T-cell (primary cell): ENCODE results near the gene DRD2.

- PRO-cap, 7 experiments = no peak in any of the 7 experiments
These were observed 5.8 kb upstream of the PLET1 start for GRCh38 chr11:112266356-112266940.

GRCh38 chr11:112524721-112525047 lies 264.0 kb upstream of the PLET1 start:
- PRO-cap, 7 experiments = no peak in any of the 7 experiments

DNA sequence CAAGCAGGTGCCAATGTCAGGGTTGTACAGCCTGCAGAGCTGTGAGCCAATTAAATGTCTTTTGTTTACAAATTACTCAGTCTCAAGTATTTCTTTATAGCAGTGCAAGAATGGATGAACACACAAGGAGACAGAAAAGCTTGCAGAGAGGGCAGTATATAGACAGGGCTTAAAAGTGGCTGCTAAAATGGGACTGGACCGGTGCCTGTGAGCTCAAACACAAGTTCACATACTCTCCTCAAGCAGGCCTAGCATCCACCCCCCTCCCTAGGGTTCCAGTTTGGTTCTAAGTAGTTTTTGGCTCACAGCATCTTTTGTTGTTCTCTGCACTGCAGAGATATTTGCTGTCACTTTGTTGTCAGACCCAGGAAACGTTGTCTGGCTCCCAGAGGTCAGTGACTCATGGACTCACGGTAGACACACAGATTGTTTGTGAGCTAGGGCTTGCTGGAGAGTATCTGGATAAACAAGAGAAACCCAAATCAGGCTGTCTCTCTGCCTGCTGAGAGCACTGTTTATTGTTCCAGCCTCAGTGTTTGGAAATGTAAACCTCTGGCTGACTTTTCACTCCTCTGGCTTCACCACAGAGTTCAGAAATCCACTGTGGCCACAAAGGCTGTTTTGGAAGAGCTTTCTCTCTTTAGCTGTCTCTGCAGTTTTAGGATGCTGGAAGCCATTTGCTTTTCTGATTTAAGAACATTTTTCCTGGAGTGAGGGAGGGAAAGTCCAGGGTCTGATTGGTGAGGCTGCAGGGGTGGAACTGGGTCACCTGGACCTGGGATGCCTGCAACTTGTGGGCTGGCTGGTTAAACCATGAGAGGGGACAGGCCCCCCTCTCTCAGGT lies 303.7 kb upstream of the PLET1 start:
- PRO-cap, 7 experiments = no peak in any of the 7 experiments

- PRO-cap, 7 experiments = no peak in any of the 7 experiments
These were observed 183.9 kb upstream of the NCAM1 start for GRCh38 chr11:112777157-112777935.

DNA sequence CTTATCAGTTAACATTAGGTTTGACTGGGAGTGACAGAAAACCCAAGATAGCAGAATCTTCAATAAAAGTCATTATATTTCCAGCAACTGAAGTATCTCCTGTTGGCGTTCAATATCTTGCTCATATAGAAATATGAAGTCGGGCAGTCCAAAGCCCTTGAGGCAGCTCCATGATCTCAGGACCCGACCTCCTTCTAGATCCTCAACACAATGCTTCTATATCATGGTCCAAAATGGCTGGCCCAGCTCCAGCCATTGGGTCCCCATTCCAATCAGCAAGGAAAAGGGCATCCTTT lies 4.7 kb upstream of the TTC12 start:
- PRO-cap, 7 experiments = no peak in any of the 7 experiments

- PRO-cap, 7 experiments = no peak in any of the 7 experiments
These were observed at the start of gene DRD2 for GRCh38 chr11:113474696-113475508. DRD2 (minus strand) TSS chr11:113475398.

DNA sequence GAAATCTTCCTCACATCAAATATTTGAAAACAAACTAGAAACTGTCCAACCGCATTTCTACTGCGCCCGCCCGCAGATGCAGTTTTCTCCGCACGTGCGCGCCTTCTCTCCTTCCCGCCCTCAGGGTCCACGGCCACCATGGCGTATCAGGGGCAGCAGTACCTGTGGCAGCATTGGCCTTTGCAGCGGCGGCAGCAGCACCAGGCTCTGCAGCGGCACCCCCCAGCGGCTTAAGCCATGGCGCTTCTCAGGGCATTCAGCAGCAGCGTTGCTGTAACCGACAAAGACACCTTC lies 10.3 kb downstream of the CLDN25 start:
- PRO-cap, 7 experiments = no peak in any of the 7 experiments

- PRO-cap, 7 experiments = no peak in any of the 7 experiments
These were observed 4.7 kb downstream of the ZBTB16 start for GRCh38 chr11:114063748-114064984.

- PRO-cap, 7 experiments = no peak in any of the 7 experiments
These were observed 16.2 kb downstream of the ZBTB16 start for GRCh38 chr11:114075698-114076170.

- PRO-cap, 7 experiments = peak in 1 of 7 experiments; most common minus-strand start chr11:114080463 (in 1)
These were observed 21.0 kb downstream of the ZBTB16 start for GRCh38 chr11:114080117-114081324.

- PRO-cap, 7 experiments = no peak in any of the 7 experiments
These were observed 66.3 kb downstream of the ZBTB16 start for GRCh38 chr11:114125766-114126274.

DNA sequence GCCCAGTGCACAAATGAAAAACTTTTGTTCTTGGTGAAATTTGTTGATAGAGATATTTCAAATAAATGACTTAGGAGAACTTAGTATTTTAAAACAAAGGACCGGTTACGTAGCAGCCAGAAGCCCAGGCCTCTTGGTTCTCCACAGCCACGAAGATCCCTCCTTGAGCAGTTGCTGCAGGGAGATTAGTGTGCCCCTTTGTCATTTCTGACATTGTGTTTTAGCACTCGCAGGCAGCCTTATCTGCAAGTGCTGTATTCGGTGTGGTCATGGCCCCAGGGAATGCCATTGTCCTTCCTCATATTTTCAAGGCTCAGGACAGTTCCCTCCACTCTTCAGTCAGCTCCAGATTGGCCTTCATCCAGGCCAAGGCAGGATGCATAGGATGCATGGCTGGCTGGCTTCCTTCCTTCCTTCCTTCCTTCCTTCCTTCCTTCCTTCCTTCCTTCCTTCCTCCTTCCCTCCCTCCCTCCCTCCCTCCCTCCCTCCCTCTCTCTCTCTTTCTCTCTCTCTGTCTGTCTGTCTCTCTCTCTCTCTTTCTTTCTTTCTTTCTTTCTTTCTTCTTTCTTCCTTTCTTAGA lies 88.5 kb downstream of the ZBTB16 start:
- PRO-cap, 7 experiments = no peak in any of the 7 experiments

DNA sequence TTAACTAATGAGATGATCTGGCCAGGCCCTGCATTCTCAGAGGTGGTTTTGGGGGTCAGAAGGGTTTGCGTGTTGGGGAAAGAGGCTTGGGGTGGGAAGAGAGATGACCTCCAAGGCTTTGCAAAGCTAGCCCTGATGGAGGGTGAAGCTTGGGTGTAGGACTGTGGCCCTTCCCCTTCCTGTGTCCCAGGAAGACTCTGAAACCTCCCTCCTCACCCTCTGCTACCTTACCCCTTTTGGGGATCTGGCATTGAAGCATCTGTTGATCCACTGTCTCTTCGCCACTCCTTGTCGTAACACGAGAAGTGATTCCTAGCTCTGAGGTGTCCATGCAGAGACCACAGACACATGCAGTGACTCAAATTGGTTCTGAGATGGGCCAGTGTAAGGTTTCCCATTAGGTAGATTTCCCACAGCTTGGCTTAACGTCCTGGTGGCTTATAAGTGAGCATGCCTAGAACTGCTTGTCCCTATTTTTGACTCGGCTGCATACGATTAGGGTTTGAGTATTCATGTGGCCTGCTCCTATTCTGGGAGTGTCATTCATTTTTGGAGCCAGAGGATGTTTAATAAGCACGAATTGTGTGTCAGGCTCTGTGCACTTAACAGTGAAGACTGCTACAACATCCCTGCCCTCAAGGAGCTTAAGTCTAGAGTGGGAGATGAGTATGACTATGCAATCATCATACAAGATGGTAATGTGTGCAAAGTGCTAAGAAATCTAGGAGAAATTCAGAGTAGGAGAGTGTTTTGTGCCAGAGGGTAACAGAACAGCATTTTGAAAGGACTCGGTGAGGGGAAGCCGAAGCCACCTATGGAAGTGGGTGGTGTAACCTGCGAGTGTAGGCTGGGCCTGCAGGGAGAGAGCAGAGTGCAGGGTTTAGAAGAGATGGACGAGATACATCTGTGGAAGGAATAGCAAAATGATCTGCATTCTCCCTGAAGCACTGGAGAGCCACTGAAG lies 101.6 kb downstream of the ZBTB16 start:
- PRO-cap, 7 experiments = no peak in any of the 7 experiments

DNA sequence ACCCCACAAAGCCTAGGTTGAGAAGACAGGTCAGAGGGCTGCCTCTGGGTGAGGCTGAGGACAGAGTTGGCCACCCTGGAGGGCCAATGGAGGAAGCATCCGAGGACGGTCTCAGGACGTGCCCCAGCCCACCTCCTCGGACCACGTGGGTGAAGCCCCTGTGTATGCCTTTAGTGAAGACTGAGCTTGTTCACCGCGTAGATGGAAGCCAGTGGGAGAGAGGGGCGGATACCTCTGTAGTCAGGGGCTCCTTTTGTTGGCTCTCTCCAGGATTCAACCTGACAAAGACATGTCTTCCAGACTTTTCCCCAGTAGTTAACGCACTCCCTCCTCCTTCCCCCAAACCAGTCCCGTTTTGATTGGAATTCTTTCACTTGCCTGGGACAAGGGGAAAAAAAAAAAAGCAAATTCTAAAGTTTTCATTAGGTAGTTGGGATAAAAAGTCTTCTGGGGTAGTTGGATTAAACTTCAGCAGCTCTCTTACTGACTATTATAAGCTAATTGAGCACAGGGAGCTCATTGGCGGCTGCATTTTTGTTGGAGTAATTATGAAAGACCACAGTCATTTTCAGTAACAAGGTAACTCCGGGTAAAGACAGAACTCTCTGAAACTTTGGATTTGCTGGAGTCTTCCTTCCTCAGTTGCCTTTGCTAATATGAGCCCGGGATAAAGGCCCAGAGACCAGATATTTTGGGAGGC lies 110.9 kb downstream of the ZBTB16 start:
- PRO-cap, 7 experiments = no peak in any of the 7 experiments

- PRO-cap, 7 experiments = peak in 2 of 7 experiments; most common plus-strand start chr11:114179805 (in 1)
These were observed 116.1 kb upstream of the NNMT start for GRCh38 chr11:114179697-114180836.

GRCh38 chr11:114185519-114185794 lies 110.7 kb upstream of the NNMT start:
- PRO-cap, 7 experiments = no peak in any of the 7 experiments

GRCh38 chr11:114192720-114193123 lies 103.5 kb upstream of the NNMT start:
- PRO-cap, 7 experiments = no peak in any of the 7 experiments

- PRO-cap, 7 experiments = no peak in any of the 7 experiments
These were observed 79.4 kb upstream of the NNMT start for GRCh38 chr11:114216618-114217346.

DNA sequence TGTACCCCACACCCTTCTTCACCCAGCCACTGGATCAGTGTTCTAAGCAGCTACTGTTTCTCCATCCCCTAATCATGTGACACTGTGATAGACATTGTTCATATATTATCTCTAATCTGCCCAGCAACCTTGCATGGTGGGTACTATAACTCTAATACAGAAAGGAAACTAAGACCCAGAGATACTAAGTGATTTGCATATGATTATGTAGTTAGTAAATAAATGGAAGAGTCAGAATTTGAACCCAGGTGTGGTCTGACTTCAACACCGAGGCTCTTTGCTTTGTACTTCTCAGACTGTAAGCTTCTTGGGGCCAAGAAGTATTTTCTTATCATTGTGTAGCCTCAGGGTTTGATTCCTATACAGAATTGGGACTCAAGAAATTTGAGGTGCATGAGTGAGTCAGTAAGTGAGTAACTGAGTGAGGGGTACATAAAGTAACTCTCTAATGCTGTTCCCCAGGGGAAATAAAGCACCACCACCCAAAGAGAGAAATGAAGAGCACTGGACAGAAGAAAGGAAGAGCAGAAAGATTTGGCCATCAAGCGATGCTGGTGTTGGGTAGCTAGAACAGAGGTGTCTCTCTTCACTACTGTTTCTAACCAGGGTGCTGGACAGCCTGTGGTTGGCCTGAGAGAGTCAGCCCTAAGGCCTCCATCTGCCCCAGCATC lies 70.3 kb upstream of the NNMT start:
- PRO-cap, 7 experiments = no peak in any of the 7 experiments

DNA sequence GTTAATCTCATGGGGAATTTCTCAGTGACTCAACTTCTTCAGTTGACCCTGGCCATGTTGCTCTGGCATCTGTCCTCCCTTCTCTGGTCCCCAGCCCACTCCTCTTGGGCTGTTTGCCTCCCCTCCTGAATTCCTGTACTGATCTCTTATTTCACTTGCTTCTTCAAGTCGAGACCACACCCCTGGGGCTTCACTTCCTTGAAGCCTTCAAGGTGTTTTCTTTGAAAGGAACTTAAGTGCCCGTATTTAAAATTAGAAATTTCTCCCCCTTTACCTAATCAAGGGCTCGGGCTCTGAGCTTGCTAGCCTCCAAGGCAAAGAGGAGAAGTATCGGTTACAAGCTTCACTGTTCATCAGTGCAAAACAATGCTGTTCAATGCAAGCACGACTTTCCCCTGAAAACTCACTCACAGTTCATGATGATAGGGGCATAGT lies 23.8 kb downstream of the NNMT start:
- PRO-cap, 7 experiments = no peak in any of the 7 experiments